ENCODE measurements around the genes RERE and GPR157.

DNA sequence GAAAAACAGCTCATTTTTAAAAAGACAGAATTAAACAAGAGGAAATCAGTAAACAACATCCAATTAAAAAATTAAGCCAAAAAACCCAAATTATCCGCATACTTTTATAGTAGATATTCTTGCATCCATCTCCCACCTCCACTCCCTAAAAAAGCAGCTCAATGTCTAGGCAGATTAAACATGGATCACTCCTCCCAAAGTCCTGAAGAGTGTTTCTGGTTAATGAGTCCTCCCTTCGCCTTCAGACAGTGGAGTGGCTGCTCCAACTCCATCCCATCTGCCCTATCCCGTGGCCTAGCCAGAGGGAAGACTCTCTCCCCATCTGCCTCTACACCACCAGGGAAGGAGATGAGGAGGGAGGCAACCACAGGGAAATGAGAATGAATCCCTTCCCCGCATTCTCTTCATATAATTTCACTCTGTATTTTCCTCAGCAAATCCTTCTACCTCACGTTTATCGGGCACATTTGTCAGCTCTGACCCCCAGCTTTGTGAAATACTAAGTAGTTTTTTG, 103.8 kb downstream of the SLC45A1 start:
- PRO-cap, result no peak

GRCh38 chr1:8734704-8735538, 82.5 kb downstream of the RERE start:
- PRO-cap, result no peak

- PRO-cap, result no peak
These were observed 33.5 kb downstream of the RERE start for GRCh38 chr1:8783686-8784610.

- PRO-cap, result no peak
These were observed 1.8 kb downstream of the RERE start for GRCh38 chr1:8815342-8816319.

DNA sequence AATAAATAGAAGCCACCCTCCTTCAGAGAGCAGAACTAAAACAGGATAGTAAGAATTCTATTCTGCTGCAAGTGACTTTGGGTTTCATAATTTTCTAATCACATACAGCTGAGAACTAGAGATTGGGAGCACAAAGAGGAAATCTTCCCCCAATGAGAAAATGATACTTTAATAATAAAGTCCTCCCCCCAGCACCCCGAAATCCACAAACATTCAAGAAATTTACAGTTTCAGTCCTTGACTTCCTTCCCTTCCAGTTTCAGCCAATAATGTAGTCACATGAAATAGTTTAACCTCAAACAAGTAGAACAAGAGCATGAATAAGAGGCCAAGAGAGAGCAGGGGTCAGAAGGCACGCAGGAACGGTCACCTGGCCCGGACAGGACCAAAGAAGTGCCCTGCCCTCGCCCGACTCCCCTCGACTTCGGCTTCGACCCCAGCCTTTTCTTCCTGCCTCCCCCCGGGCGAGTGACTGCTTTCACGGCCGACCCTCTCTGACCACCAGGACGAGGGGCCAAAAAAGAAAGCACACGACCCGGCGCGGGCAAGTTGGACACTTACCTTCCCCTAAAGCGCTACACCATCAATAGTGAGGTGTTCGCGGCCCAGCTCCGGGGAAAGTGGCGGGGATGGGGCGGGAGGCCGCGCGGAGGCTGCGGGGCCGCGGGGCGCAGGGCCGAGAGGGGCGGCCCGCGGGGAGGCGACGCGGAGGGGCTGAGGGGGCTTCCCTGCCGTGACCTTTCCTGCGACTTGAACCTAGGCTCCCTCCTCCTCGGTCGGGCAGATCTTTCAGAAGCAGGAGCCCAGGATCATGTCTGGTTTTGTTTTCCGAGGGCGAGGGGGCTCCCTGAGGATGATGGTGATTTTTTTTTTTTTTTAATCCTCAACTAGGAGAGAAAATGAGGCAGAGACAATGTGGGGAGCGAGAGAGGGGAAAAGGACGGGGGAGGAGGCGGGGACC, 561 bp downstream of the RERE start:
- PRO-cap, result no peak

DNA sequence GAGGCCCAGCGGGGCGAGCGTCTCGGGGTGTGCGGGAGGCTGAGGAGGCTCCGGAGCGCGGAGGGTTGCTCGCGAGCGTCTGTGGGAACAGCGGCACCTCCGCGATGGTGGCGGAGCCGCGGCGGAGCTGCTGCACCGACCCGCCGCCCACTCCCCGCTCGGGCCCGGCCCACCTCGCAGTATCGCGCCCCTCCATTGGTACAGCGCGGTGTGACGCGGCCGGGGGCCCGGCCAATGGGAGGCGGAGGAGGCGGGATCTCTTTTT, at the start of gene RERE:
Gene RERE (minus strand): TSS at position 81 of the 265 bp plus-strand sequence.
- PRO-cap, result bidirectional peak, plus-strand start outside the sequence, minus-strand start at position 81 of the sequence

- PRO-cap, result no peak
These were observed 22.5 kb downstream of the ENO1 start for GRCh38 chr1:8856035-8856274.

GRCh38 chr1:8867893-8868394, 10.5 kb downstream of the ENO1 start:
- PRO-cap, result no peak

DNA sequence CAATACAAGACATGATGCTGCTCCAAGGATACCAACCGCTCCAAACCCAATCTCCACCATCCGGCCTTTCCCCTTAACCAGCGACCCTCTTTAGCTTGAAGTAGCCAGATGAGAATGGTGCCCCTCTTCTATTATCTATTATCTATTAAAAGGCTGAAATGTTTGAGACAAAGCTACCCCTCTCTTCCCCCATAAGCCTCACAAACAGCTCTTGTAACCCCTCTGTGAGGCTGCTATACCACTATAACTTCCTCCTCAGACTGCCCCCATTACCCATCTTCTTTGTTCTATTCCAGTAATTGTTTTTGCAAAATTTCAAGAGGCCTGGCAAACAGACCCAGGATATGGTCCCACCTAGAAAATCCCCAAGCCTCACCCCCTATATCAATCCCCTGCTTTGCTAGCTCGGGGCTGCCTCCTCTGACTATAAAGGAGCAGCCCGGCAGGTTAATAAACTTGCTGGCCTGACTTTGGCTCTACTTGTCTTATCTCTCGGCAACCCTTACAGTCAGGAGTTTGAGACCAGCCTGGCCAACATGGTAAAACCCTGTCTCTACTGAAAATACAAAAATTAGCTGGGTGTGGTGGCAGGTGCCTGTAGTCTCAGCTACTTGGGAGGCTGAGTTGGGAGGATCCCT, 18.4 kb upstream of the CA6 start:
- PRO-cap, result no peak

- PRO-cap, result no peak
These were observed 9.8 kb downstream of the CA6 start for GRCh38 chr1:8955438-8955864.

- PRO-cap, result no peak
These were observed 3.0 kb upstream of the SLC2A7 start for GRCh38 chr1:9029192-9029624.

DNA sequence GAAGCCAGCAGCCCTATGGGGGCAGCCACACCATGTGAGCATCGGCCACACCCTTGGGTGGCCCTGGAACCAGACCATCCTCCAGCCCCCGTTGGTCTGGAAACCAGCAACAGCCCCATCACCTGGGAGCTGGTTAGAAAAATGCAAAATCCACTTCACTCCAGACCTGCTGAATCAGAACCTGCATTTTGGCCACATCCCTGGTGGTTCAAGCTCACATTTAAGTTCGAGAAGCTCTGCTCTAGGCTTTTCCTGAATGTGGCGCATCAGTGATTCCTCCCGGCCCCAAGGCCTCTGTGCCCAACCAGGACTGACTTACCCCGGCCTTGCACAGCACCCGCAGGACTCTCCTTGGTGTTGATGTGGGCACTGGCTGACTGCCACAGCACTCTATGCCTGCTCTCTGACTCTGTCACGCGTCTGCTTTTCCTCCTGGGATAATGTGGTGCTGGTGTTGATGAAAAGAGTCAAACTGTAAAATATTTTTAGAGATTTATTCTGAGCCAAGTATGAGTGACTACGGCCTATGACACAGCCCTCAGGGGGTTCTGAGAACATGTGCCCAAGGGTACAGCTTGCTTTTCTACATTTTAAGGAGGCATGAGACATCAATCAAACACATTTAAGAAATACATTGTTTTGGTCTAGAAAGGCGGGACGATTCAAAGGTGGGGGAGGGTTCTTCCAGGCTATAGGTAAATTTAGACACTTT, 15.4 kb upstream of the SLC2A5 start:
- PRO-cap, result no peak

GRCh38 chr1:9128524-9129361, at the start of gene GPR157:
TSS of gene GPR157 (minus strand) at chr1:9129102.
- PRO-cap, result bidirectional peak, plus-strand start at chr1:9128849, minus-strand start at chr1:9128809; unidirectional peak, minus-strand start at chr1:9128959; bidirectional peak, plus-strand start at chr1:9129466, minus-strand start at chr1:9129102

DNA sequence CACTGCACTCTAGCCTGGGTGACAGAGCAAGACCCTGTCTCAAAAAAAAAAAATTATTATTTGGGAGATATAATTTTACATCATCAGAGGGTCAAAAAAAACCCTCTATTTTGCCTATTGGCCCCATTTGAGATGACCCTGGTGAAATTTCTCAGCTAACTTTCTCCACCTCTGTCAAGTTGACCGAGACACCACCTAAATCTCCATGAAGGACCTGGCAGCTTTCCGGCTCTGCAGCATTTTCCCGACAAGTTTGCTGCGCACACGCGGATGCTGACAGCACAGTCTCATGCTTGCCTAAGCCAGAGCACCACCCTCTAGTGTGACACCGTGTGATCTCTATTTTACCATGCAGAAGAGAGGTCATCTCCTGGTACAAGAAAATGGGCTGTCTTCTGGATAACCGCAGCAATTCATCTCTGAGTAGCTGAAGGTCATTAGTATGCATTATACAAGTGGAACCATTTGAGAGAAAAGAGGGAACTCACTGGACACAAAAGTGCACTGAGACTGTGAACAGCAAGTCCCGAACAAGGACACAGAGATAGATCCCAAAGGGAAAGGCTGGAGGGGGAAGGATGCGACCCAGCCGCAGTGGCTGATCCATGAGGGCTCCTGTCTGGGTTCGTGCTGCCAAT, 38.9 kb upstream of the H6PD start:
- PRO-cap, result no peak

GRCh38 chr1:9198539-9199202, 35.9 kb upstream of the H6PD start:
- PRO-cap, result unidirectional peak, minus-strand start at chr1:9198705

DNA sequence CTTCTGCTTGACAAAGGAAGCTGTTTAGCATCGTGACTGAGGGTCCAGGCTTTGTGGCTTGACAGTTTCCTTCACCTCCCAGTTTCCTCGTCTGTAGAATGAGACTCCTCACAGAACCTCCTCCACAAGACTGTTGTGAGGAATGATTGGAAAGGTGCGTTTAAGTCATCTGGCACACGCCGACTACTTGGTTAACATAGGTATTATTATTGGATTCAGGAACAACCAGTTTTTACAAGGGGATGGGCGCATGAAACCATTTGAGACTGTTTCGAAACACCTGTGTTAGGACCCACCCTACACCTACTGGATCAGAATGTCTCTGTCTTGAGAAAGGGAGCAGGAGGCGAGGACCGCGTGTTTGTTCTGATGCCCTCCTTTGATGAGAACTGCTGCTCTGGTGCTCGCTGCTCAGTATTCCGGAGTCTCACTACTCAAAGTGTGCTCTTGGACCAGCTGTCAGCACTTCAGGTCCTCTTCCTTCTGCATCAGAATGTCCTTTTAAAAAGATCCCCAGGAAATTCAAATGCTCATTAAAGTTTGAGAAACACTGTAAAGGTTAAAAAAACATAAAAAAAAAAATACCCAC, 7.3 kb downstream of the H6PD start:
- PRO-cap, result no peak

- PRO-cap, result no peak
These were observed 14.2 kb downstream of the H6PD start for GRCh38 chr1:9248759-9249191.

DNA sequence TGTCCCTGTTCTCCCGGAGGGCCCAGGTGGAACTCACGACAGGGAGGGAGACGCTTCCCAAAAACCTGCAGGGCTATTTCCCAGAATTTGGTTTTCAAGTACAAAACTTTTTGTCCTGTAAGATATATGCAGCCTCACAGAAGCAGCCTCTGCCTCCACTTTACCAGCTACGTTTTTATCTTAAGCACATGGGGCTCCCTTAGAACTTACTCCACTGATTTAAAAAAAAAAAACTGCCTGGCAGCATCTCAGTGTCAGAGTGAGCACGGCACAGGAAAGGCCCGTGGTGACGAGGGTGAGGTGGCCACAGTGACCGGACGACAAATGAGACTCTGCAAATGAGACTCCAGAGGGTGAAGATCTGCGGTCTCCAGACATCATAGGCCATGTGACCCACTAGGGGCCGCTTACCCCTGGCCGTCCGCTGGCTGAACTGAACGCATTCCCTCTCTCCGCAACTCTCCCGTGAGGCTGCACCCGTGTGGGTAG, 23.8 kb upstream of the SPSB1 start:
- PRO-cap, result no peak

GRCh38 chr1:9281687-9282262, 10.9 kb upstream of the SPSB1 start:
- PRO-cap, result no peak

DNA sequence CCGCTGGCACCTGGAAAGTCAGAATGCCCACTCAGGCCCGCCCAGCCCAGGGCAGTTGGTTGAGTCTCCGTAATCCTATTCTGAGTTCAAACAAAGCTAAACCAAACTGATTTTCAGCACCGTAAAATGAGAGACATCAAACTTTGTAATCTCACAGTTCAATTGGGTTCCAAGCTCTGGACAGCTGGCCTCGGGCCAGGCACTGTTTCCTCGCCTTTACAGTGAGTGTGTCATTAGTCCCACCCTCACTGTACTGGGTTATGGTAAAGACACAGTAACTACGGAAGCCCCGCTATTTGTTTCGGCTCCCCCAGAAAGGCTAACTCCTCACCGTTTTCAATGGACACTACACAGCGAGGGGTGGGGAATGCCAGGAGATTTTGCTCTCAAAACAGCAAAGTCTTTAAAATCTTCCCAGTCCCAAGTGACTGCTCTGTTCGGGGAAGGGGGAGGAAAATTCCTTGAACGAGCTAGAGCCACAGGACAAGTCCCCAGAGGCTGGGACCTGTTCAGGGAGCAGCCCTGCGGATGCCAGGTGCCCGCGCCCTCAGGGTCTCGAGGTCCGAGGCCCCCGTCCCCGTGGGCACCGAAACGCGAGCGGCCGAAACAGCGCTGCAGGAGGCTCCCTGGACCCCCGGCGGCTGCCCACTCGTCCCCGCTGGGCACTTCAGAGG, 751 bp upstream of the SPSB1 start:
- PRO-cap, result no peak